Measurements from ENCODE around the gene MFSD14A.

- CAGE, long polyA plus RNA: no peak
- RRBS: no CpG with 5 or more reads among the region's 3 CpGs
Measured at GRCh38 chr1:94863176-94863821, 43.1 kb downstream of the SLC44A3 start.

- CAGE, long polyA plus RNA: no peak
- RRBS: no CpG with 5 or more reads among the region's 13 CpGs
Measured at GRCh38 chr1:94864585-94865326, 44.6 kb downstream of the SLC44A3 start.

GRCh38 chr1:94865327-94865647 is 45.1 kb downstream of the SLC44A3 start:
- CAGE, long polyA plus RNA: no peak
- RRBS: no CpG with 5 or more reads among the region's 3 CpGs

- CAGE, long polyA plus RNA: no peak
- RRBS: 2% methylated on average over 22 of the region's 55 CpGs
Measured at GRCh38 chr1:94927283-94928227, 645 bp upstream of the CNN3 start.

- CAGE, long polyA plus RNA: no peak
- RRBS: no CpG with 5 or more reads among the region's 3 CpGs
Measured at GRCh38 chr1:94980172-94980732, 53.3 kb upstream of the CNN3 start.

DNA sequence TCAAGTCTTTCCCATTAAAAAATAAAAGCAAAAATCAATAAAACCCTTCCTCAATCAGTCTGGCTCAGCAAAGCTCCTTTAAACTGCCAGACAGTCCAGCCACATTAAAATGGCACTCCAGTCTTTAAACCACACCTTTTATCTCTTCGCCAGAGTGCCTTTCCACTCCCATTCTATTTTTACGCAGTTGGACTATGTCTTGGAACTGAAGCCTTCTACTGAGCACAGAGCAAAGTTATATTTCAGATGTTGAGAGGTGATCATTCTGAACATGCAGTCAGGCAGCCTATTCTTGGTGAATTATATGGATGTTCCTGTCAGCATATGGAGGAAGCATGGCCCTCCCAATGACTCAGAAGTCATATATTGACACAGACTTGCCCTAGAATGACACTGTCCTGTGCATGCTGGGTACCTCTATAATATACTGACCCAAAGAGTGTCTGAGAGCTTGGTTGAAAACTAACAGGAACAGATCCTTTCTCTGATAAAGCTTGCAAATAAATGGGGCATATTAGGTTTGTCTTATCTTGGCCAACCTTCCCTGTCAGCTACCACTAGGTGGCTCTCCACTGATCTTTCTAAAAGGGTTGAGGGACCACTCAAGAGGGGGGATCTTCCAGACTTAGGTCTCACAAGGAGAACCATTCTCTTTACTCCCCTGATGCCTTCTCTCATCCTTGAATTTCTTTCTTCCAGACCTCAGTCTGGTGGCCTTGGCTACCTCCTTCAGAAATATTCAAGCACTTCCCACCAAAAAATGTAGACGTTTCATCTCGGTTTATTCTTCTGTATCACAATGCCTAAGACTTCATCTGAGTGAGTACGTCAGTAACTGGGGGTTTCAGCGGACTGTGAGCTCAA is 11.7 kb upstream of the ALG14 start:
- CAGE, long polyA plus RNA: no peak
- RRBS: no CpG with 5 or more reads among the region's 6 CpGs

DNA sequence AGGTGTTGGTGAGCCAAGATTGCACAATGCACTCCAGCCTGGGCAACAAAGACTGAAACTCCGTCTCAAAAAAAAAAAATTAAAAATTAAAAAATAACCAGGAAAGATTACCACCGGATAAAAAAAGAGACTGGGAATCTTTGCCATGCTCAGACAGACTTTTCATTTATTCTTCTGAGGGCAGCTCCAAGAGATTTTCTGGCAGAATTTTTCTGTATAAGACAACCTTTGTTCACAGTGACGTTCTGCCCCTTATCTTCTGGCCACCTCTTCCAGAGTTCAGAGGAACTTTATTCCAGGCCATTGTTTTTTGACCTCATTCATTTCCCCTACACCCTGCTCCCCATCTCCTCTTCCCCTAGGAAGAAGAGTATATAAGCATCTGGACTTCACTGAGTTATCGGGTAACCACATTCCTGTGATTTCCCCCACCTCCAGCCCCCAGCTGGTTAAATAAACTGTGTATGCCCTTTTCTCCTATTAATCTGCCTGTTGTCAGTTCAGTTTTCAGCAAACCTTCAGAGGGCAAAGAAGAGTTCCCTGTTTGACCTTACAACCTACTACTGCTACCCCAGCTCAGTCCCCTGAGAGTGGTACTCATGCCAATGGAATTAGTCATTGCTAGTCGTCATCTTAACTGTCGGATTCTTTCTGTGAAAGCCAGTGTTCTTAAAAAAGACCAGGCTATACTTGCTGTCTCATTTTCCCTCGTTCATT is 14.2 kb upstream of the ALG14 start:
- CAGE, long polyA plus RNA: no peak
- RRBS: no CpG with 5 or more reads among the region's 7 CpGs

DNA sequence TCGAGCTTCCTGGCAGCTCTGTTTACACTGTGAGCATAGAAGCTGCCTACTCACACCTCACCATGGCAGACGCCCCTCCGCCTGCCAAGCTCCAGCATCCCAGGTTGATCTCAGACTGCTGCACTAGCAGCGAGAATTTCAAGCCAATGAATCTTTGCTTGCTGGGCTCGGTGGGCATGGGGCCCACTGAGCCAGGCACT is 17.6 kb upstream of the RWDD3 start:
- CAGE, long polyA plus RNA: no peak
- RRBS: no CpG with 5 or more reads among the region's 5 CpGs

DNA sequence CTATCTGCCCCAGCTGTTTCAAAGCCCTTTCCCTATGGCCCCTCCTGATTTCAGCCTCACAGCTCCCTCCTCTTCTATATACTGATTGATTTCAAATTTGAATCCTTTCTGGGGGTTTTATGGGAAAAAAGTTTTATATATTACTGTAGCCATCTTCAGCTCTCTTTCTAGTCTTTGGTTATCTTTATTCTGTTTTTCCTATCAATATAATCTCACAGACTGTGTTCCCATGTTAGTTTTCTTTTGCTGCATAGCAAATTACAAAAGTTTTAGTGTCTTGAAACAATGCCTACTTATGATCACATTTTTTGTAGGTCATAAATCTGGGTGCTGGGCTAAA is 325.0 kb downstream of the RWDD3 start:
- CAGE, long polyA plus RNA: no peak

DNA sequence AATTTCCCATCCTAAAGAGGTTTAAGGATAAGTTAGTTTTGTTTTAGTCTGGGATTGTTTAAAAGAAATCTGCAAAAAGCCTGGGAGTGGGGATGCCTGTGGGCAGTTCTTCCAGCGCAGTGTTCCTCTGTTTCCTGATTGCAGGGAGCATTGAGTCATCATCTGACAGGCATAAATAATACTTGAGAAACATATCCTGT is 350.8 kb upstream of the PTBP2 start:
- CAGE, long polyA plus RNA: no peak
- RRBS: no CpG with 5 or more reads among the region's 1 CpG

DNA sequence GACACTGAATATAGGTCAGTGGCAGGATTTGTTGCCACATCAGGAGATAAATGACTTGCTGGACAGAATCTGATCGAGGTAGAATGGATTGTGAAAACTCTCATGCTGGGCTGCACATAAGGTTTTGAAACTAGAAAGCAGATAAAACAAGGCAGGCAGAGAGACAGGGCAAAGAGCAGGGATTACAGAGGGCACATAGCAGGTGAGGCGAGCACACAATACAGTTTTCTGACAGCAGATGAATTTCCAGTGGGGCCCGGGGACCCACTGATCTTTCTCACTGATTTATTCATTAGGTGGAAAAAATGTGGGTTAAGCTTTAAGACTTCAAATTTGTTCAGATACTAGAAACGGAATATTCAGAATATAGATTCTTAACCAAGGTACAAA is 296.1 kb upstream of the PTBP2 start:
- CAGE, long polyA plus RNA: no peak
- RRBS: no CpG with 5 or more reads among the region's 4 CpGs

GRCh38 chr1:96794497-96795586 is 73.3 kb downstream of the PTBP2 start:
- CAGE, long polyA plus RNA: no peak
- RRBS: no CpG with 5 or more reads among the region's 4 CpGs

GRCh38 chr1:98045006-98045710 is 124.3 kb upstream of the DPYD start:
- CAGE, long polyA plus RNA: no peak
- RRBS: 4% methylated on average over 9 of the region's 51 CpGs

DNA sequence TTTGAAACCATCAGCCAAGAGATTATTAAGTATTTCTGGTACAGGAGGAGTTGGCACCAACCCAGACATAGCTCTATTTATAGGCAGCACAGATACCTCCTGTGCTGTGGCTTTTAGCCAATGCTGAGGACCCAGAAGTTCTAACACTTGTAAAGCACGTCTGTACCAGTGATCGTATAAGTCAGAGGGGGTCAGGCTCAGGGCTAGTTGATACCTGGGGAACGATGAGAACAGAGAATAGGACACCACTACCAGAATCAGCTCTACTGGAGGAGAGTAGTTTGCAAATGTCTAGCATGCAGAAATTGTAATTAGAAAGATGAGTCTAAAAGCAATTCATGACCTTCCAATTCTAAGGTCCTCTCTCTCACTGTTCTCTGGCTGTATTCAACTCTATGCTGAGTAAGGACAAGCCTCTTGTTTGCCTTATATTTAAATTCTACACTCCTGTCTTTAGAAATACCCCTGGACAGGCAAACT is 96.8 kb upstream of the PALMD start:
- CAGE, long polyA plus RNA: no peak
- RRBS: no CpG with 5 or more reads among the region's 3 CpGs

GRCh38 chr1:99589239-99589651 is 56.7 kb upstream of the PALMD start:
- CAGE, long polyA plus RNA: no peak
- RRBS: no CpG with 5 or more reads among the region's 4 CpGs

GRCh38 chr1:99638739-99639267 is 7.1 kb upstream of the PALMD start:
- CAGE, long polyA plus RNA: no peak
- RRBS: no CpG with 5 or more reads among the region's 4 CpGs

DNA sequence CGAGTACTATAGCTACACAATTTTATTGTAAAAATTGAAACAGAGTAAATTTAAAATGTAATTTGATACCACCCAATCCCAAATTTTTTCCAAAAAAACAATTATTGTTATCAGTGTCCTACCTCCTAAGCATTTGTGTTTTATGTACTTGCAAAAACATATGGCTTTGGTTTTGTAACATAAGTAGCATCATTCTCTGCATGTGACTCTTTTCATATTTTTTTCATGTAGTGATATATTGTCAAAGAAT is 12.3 kb upstream of the FRRS1 start:
- CAGE, long polyA plus RNA: no peak
- RRBS: no CpG with 5 or more reads among the region's 1 CpG

DNA sequence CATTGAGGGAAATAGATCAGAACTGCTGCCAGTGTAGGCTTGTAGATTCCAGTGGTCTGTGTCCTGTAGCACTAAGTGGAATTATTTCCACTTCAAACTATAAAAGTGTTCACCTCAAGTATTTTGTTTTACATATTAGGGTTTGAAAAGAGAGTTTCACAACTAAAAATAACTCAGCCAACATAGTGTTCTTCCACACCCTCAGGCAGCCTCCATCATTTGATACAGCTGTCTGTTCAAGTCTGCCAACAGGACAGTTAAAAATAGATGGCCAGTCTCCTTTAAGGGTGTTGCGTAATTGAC is 31.9 kb upstream of the AGL start:
- CAGE, long polyA plus RNA: no peak
- RRBS: no CpG with 5 or more reads among the region's 1 CpG

- CAGE, long polyA plus RNA: no peak
- RRBS: 3% methylated on average over 10 of the region's 43 CpGs
Measured at GRCh38 chr1:100037851-100038228, at the start of gene MFSD14A. MFSD14A (plus strand) TSS chr1:100038095.

- CAGE, long polyA plus RNA: no peak
- RRBS: no CpG with 5 or more reads among the region's 2 CpGs
Measured at GRCh38 chr1:100046572-100047211, 8.8 kb downstream of the MFSD14A start.

All from osteoblast (primary cell).